Bronchus fibroblast of lung (primary cell): ENCODE data around the genes CAV3 and SETD5.

- RAMPAGE, long total RNA, result no peak
Observed at GRCh38 chr3:5301774-5302275, 114.3 kb downstream of the EDEM1 start.

- RAMPAGE, long total RNA, result no peak
Observed at GRCh38 chr3:5944064-5944263, 756.5 kb downstream of the EDEM1 start.

- RAMPAGE, long total RNA, result no peak
Observed at GRCh38 chr3:7647039-7647399, 786.1 kb downstream of the GRM7 start.

- RAMPAGE, long total RNA, result no peak
Observed at GRCh38 chr3:8416932-8417295, 84.7 kb upstream of the LMCD1 start.

GRCh38 chr3:8503189-8503414 is 1.5 kb downstream of the LMCD1 start:
- RAMPAGE, long total RNA, result no peak

- RAMPAGE, long total RNA, result no peak
Observed at GRCh38 chr3:8529032-8529864, 27.6 kb downstream of the LMCD1 start.

DNA sequence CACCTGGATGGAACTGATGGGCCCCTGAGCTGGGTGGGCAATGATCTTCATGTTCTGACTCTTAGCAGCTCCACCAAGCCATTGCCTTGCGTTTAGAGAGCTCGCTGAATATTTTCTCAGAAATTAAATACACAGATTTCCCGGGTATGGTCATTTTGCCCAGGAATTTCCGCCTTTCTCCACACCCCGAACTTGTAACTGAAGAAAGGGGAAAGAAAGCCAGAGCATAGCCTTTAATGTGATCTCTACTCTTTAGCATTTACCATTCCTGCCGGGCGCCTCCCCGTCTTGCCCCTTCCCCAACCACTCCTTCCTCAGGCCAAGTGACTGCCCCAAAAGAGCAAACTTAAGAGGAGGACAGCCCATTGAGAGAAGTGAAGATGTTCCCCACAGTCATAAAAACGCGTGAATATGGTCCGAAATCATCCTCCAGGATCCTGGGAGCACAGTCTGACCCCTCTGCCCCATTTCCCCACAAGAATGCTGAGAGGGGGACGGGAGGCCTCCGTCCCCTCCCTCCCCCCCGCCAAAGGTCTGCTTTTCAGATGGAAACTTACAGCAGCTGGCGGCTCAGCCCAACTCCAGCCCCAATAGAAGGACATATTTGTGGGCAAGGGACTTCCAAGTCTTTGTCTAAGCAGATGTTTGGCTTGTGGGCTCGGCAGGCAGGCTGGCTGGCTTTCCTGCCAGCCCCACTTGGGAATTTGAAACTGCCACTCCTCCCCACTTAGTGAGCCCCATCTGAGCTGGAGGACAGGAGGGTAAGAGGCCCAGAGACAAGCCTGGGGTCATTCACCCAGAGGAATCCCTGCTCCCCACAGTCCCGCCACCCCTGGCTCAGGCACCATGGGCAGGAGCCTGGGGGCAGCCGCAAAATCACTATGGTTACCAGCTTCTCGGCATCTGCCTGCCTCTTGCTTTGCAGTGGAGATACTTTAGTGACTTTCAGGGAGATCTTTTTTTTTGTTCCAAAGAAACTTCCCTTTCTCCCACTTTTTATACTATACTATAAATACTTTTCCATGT is 53.4 kb downstream of the LMCD1 start:
- RAMPAGE, long total RNA, result no peak

DNA sequence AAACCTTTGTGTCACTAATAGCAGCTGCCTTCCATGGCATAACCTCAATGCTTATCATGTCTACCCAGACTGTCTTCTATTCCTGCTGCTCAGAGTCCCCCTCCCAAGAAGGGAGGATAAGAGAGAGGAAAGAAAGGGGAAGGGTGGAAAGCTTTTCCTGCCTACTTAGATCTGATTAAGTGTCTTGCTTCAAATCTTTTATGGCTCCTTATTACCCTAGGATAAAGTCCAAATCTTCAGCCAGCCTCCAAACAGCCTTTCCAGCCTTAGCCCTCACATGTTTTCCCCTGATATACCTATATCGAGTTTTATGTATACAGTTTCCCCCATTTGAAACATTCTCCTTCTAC is 7.8 kb upstream of the SSUH2 start:
- RAMPAGE, long total RNA, result no peak

GRCh38 chr3:8678706-8679260 is 34.2 kb upstream of the SSUH2 start:
- RAMPAGE, long total RNA, result no peak

- RAMPAGE, long total RNA, result no peak
Observed at GRCh38 chr3:8733498-8734164, at the start of gene CAV3. Gene CAV3, plus strand, starts transcription at chr3:8733802.

- RAMPAGE, long total RNA, result no peak
Observed at GRCh38 chr3:9102352-9102833, 139.1 kb upstream of the RAD18 start.

DNA sequence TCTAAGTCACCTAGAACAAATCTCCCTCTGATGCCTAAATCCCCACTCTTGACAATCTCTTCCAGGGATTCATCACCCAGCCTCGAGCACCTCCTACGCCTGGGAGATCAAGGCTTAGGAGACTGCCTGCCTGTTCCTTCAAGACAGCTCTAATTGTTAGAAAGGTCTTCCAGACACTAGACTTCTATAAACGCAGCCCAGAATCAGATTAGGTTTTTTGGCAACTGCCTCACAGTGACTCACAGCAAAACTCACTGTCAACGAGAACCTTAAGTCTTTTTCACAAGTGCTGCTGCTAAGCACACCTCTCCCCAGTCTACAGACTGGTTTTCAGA is 23.1 kb downstream of the SRGAP3 start:
- RAMPAGE, long total RNA, result no peak

DNA sequence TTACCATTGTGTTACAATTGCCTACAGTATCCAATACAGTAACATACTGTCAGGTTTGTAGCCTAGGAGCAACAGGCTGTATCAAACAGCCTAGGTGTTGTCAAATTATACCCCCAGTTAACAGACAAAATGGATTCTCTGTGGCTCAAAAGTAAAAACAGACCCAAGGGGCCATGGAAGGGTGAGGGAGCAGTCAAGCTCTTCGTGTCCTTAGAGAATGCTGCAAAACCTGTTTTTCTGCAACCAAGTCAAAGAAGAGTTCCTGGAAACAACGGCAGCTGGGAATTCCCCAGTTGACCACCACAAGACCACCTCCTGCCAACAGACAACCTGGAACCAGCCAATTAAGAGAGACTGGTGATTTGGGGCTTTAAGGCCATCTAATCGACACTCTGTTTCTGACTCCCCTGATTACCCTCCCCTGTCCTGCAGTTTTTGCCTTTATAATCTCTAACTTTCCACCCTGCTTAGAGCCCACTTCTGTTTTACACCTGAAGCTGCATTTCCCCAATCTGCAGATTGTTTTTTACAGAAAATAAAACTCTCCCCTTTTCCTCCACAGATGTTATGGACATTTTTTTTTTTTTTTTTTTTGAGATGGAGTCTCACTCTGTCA is 11.0 kb upstream of the THUMPD3 start:
- RAMPAGE, long total RNA, result no peak

GRCh38 chr3:9386734-9387321 is 10.6 kb upstream of the SETD5 start:
- RAMPAGE, long total RNA, result no peak

DNA sequence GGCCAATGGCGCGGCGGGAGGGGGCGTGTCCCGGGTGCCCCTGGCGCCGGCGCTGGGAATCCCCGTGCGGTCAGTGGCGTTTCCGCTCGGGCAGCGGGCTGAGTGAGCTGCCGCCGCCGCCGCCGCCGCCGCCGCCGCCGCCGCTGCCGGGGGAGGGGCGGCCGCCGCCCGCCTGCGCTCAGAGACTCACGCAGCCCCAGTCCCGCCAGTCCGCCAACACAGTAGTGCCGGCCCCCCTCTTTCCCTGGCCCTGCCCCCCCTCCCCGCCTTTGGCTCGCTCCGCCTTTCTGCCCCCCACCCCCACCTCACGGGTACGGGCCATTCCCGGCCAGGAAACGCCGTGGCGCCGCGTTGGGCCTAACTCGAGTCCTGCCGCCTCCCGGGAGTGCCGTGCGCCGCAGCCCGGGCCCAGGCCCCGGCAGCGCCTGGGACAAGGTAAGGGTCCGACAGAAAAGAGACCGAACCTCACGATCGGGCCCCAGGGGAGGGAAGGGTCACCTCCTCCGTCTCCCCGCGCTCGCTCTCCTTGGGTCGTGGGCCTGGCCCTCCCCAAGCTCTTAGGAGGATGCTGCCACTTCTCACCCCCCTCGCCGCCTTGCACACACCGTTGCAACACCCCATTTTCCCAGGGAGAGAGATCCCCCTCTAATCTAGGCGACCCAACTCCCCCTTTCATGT is at the start of gene SETD5:
SETD5 (plus strand) TSS at position 73 of the 678 bp plus-strand sequence.
- RAMPAGE, long total RNA, result no peak

GRCh38 chr3:9399566-9400532 is 2.4 kb downstream of the SETD5 start:
- RAMPAGE, long total RNA, result no peak

GRCh38 chr3:9460173-9461063 is 63.0 kb downstream of the SETD5 start:
- RAMPAGE, long total RNA, result no peak

- RAMPAGE, long total RNA, result no peak
Observed at GRCh38 chr3:9701578-9702126, 2.0 kb upstream of the CPNE9 start.

- RAMPAGE, long total RNA, result no peak
Observed at GRCh38 chr3:9750755-9751129, 990 bp downstream of the OGG1 start.

GRCh38 chr3:9808288-9809115 is 1.6 kb upstream of the TTLL3 start:
- RAMPAGE, long total RNA, result no peak